Left common carotid artery plus branches (tissue), 1 donor: ENCODE measurements around the genes POTEB3, OR4N4 and SNRPN.

GRCh38 chr15:21262568-21263074 is 177.7 kb downstream of the POTEB3 start:
- PRO-cap, result no peak

DNA sequence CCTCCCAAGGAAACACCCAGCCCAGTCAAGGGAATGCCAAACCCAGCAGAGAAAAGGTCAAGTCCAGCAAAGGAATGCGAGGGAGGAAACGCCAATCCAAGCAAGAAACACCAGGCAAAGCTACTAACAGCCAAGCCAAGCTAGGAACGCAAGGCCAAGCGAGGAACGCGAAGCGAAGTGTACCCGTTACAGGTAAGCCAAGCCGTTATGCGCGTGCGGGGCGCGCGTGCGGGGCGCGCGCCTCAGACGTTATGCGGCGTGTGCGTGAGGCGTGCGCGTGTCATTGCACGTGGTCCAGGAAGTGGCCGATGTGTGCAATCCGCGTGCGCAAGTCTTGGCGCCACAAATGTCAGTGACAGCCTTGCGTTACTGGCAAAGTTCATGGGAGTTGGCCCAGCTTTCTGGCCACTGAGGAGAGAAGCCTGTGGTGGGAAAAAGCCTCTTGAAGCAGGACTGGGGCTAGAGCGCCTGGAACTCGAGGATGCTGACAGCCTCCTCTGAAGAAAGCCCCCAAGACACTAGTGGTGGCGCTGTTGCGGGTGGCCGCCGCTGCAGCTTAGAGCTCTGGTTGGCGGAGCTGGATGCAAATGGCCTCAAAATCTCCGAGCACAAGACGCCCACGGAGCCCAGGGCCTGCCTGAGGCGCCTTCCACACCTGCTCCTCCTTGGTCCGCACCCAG is at the start of gene POTEB3:
TSS of gene POTEB3 (minus strand) at position 242 of the 680 bp plus-strand sequence.
- PRO-cap, result no peak

DNA sequence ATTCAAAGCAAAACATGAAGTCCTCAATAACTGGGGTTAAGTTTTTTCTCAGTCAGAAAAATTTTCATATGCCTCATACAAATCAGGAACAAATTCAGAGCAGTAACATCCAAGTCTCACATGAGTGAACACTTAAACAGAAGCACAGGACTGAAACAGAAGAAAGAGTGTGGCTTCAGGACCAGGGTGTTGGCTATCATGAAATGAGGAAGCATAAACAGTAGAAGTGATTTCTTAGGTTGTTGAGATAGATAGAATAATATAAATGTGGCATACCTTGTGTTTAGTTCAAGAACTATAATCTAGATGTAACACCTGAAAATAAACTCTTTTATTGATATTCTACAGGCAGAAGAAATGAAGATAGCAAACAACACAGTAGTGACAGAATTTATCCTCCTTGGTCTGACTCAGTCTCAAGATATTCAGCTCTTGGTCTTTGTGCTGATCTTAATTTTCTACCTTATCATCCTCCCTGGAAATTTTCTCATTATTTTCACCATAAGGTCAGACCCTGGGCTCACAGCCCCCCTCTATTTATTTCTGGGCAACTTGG is at the start of gene OR4N4:
TSS of gene OR4N4 (plus strand) at position 358 of the 556 bp plus-strand sequence.
- PRO-cap, result no peak

DNA sequence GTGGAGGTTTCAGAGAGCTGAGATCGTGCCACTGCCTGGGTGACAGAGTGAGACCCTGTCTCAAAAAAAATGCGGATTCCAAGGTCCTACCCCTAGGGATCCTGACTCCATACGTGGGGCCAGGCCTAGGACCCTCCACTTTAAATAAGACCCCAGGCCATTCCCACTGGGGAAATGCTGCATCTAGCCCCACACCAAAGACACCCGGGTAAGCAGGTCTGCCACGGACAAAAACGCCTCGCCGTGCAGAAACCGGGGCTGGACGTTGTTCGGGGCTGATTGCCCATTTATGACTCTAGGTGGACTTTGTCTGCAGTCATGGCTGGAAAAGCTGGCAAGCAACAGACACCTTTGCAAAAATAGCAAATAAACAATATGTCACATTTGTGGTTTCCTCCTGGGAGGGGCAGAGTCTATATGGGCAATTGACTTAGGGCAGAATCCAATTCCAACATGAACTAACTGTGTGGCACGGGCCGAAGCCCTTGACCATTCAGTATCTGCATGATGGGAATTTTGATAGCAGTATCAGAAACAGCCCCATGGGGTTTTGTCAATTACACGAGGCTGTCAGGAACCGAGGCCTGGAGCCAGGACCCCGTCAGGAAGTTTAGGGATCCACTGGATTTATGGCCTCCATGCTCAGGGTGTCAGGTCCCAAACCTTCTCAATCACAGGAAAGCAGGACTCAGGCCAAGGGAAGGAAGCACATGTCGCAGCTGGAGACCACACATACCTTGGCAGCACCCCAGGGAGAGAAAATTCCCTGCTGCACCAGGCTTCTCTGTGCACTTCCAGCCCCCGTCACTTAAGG is 158.8 kb downstream of the OR4N4 start:
- PRO-cap, result no peak

GRCh38 chr15:22256449-22257161 is 162.3 kb downstream of the OR4N4 start:
- PRO-cap, result no peak

DNA sequence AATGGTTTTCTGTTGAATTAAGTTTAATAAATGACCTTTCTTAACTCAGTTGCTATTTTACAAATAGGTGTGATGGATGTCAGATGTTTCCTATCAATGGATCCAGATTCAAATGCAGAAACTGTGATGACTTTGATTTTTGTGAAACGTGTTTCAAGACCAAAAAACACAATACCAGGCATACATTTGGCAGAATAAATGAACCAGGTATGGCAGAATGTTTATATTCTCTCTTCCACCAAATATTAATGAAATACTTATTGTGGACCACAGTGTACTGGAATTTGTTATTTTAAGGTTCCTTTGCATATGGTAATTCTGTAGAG is 120.8 kb downstream of the GOLGA6L22 start:
- PRO-cap, result no peak

DNA sequence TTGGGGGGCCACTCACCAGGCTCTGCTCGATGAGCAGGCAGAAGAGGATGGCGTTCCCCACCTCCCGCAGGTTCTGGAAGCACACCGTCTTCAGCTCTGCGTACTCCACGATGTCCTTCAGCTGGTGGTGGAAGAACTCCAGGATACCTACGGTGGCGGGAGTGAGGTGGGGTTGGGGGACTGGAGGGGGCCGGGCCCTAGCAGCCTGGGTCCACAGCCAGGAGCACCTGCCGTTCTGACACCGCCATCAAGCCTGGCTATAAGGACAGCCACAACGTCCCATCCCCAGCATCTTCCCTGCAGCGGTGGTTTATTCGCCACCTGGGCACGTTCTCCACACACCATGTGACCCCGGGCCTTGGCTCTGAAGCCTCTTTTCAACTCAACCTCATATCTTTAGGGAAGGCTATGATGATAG is 41.4 kb downstream of the NIPA2 start:
- PRO-cap, result no peak

GRCh38 chr15:22951865-22952290 is 28.3 kb downstream of the CYFIP1 start:
- PRO-cap, result no peak

- PRO-cap, result no peak
These were observed 43.3 kb downstream of the GOLGA8S start for GRCh38 chr15:23397830-23398257.

DNA sequence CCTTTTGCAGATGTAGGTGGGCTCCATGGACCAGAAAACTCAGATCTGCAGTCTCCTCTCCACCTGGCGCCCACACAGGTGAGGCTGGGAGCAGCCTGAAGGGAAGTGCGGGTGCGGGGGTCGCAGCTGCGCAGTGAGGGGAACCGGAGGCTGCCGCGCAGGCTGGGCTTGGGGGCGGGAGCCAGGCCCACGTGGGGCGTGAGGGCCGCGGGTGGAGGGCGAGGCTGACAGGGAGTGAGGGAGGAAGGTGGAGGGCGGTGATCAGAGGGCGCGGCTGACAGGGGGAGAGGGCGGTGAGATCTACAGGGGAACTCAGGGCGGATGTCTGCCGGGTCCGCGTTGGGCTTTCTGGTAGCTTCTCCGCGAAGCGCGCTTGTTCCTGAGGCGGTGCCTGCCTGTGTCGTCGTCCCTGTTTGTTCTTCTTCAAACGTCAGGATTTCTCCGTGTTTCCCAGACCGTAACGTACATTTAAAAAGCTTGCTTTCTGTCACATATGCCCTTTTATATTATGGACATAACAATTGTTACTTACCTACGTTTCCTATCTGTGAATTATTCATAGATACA is 414.4 kb upstream of the NDN start:
- PRO-cap, result no peak

DNA sequence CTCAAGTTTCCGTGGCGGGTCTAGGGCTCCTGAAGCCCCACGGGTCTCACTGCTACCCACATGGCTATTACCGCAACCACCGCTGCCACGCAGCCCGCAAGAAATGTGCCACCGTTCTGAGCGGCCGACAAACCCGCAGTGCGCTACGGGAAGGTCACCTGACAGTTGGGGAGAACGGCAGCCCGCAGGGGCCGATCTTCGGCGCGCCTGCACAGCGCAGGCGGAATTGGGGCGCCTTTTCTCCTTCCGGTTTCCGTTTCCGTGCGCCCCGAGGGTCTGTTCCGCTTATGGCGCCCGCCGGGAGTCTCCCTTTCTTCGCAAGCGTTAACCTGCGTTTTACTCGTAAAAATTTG is 76.6 kb upstream of the SNRPN start:
- PRO-cap, result unidirectional peak, minus-strand start at position 105 of the sequence

GRCh38 chr15:24954543-24955490 is at the start of gene SNRPN:
SNRPN (plus strand) TSS chr15:24954987.
- PRO-cap, result unidirectional peak, plus-strand start at chr15:24955040

- PRO-cap, result no peak
These were observed 126.3 kb downstream of the SNRPN start for GRCh38 chr15:25081225-25081424.

DNA sequence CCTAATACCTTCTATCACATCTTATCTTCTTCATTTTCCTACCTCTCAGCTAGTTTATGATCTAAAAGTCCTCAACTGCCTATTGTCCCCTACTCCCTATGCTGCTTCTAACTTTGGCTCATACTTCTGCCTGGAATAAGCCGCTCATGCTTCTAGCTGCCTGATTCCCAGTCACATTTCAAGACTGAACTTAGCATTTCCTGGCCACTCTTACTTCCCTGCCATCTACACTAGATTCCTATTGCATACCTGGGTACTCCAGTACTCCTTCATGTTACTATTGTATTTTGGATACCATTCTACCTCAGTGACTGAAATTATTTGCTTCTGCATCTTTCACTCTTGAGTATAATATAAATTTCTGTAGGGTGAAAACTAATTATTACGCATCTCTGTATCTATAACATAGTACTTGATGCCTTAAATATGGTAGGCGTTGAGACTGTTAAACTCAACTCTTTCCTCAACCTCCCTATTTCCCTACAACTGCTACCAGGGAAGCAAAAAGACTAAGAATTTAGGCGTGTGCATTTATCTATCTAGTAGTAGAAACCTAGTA is 34.0 kb downstream of the UBE3A start:
- PRO-cap, result no peak

DNA sequence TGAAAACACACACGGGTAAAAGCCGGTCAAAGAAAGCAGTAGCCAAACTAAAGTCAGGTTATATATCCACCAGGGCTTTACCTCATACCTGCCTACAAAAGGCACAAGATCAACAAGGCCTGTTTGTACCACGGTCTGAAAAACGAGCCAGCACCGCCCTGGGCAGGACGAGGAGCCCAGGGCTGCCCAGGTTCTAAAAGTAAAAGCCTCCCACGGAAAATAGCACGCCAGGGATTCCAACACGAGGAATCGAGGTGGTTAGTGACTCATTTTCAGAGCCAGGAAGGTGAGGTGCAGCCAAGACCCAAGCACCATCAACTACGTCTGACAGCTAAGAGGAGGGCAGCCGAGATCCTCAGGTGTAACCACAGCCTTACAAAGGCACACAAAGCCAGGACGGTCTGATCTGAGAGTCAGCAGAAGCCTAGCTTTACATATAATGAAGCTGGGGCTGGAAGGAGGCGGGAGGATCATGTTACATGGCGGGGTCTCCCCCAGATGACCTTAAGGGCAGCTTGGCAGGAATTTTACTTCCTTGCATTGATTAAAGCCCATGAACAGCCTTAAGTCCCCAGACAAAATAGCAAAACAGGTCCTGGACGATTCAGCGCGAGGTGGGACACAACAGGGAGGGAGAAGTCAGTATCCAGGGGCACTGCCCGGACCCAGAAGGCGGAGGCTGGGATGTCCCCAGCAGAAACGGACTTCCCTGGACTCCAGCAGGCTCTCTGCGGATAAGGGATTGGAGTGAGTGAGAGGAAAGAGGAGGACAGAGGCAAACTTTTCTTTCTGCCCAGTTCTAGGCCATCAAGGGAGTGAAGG is 52.4 kb downstream of the ATP10A start:
- PRO-cap, result no peak

DNA sequence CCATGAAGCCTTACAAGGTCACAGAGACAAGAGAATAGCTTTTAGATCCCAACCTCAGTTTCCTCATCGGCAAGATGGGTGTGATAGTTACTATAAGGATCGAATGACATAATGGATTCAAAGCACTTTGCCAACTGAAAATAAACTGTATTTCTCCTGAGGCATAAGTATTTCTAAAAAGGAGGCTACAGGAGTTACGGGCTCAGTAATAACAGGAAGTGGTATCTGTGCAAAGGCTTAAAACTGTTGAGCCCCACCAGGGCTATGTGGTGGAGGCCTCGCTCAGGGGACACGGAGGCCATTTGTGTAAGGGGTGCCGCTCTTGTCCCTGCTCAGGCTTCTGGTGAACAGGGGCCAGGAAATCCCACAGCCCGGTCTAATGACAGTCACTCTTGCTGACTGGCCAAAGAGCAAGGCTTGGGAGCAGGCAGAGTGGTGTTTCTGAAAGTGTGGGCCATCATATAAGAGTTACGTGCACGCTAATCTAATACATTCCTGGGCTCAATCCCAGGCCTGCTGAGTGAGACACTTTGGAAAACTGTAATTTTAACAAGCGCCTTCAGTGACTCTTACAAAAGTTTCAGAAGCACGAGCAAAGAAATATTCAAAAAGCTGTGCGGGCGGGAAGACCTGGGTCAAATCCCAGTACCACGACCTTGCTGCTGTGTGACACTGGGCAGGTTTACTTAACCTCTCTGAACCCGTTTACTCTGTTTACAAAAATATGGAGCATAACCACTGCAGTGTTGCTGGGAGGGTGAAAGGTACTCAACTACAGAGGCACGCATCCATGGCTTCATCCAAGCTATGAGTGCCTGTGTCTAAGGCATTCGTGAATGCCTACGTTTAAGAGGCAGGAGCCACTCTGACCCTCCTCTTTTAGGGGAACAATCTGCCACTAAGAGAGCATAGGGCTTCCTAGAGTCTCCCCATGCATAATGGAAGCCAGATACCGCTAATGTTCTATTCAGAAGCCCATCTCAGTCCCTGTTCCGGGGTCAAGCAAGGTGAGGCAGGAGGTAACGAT is 2.1 kb downstream of the ATP10A start:
- PRO-cap, result unidirectional peak, minus-strand start at position 342 of the sequence; unidirectional peak, minus-strand start at position 434 of the sequence

DNA sequence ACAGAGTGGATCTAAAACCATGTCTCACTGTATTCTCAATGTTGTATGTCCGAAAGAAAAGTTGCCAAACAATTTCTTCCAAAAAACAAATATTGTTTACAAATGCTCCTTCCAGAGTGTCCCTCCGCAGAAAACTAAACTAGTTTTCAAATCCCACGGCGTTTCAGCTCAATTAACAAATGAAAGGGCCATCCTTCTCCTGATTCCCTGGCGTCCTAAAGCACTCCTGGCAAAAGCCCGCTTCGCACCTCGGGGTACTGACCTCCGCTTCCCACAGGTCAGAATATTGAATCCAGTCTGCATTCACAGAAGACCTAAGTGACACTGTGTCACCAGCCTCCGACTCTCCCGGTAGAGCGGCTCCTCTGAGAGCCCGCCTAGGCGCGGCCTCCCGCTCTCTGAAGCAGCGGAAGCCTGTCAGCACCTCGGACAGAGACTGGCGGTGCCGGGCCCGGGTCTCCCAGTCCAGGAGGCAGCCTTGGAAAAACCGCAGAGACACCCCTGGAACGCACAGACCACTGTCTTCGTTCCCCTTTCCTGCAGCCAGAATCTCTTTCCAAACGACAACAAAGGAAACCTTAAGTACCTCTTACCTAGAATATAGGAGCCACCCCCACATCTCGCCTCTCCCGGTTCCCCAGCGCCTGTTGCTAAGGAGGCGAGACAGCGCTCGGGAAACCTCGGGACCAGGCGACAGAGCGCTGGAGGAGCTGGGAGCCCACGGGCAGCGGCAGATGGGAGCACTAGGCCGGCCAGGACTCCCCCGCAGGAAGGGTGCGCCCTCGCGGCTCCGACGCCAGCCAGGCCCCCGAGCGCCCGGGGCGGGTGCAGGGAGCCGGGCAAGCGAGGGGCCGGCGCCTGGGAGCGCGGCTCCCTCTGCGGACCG is 1.2 kb downstream of the GABRB3 start:
- PRO-cap, result no peak

- PRO-cap, result unidirectional peak, minus-strand start at chr15:28097155
These were observed 2.2 kb downstream of the OCA2 start for GRCh38 chr15:28096891-28097368.

- PRO-cap, result no peak
These were observed 75.4 kb downstream of the HERC2 start for GRCh38 chr15:28246606-28246904.

DNA sequence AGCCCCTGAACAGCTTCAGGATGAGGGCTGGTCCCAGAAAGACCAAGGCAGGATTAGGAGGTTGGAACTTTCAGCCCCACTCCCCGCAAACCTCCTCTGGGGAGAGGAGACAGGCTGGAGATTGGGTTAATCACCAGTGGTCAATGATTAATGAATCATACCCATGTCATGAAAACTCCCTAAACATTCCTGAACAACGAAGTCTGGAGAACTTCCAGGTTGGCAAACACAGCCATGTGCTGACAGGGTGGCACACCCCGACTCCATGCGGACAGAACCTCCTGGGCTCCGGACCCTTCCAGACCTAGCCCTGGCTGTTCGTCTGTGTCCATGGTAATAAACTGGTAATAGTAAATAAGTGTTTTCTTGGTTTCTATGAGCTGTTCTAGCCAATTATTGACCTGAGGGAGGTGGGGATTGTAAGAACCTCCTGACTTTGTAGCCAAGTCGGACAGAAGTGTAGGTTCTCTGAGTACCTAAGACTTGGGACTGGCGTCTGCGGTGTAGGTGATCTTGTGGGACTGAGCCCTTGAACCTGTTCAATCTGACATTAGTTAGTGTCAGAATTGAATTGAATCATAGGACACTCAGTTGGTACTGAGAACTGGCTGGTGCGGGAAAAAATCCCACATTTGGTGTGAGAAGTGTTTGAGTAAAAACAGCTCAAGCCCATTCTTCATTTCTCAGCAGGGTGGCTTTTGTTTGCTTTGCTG is 100.3 kb upstream of the ENTREP2 start:
- PRO-cap, result no peak